ENCODE results near the genes PCDHB5, PCDHGA1, PCDHGB1, PCDHGB5 and PCDHGB7.

DNA sequence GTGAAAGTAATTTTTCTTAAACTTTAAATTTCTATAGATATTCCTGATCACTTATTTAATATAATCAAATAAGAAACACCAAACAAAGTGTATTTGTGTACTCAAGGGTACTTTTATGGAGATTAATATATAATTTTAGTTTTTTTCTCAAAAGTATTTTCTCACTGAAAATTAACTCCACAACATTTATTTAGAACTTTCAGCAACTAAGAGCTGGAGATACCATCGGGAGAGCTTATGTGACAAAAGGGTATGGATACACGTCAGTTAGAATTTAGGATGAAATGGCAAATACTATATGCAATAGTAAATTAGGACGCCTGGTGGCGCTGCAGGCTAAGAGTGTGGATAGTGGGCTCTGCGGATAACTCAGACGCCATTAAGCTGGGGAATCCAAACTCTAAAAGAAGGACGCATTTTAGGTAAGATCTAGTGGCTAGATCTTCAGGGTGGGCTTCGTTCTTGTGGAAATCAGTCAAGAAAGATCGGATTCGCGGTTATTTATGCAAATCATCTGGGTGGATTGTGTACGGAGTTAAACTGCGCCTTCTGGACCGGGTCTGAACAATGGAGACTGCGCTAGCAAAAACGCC, at the start of gene PCDHB5:
Gene PCDHB5, plus strand, starts transcription at position 339 of the 593 bp plus-strand sequence.
- PRO-cap: no peak

- PRO-cap: no peak
These were observed 745 bp downstream of the PCDHB5 start for GRCh38 chr5:141135461-141136440.

DNA sequence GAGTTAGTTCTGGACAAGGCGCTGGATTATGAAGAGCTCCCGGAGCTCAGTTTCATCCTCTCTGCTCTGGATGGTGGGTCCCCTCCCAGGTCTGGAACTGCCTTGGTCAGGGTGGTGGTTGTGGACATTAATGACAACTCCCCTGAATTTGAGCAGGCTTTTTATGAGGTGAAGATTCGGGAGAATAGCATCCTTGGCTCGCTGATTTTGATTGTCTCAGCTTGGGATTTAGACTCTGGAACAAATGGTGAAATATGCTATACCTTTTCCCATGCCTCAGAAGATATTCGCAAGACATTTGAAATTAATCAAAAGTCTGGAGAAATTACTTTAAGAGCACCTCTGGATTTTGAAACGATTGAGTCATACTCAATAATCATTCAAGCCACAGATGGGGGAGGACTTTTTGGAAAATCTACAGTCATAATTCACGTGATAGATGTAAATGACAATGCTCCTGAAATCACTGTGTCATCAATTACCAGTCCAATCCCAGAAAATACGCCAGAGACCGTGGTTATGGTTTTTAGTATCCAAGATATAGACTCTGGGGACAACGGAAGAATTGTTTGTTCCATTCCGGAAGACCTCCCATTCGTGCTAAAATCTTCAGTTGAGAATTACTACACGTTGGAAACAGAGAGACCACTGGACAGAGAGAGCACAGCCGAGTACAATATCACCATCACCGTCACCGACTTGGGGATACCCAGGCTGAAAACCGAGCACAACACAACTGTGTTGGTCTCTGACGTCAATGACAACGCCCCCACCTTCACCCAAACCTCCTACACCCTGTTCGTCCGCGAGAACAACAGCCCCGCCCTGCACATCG, 1.1 kb downstream of the PCDHB11 start:
- PRO-cap: no peak

GRCh38 chr5:141330185-141330805, at the start of gene PCDHGA1:
Gene PCDHGA1, plus strand, starts transcription at chr5:141330514.
- PRO-cap: no peak

- PRO-cap: no peak
These were observed 430 bp downstream of the PCDHGA2 start for GRCh38 chr5:141339090-141339289.

- PRO-cap: no peak
These were observed at the start of gene PCDHGB1 for GRCh38 chr5:141349797-141350594. Gene PCDHGB1, plus strand, starts transcription at chr5:141350099.

GRCh38 chr5:141370465-141370664, 323 bp downstream of the PCDHGB3 start:
- PRO-cap: no peak

GRCh38 chr5:141397548-141398067, at the start of gene PCDHGB5:
Gene PCDHGB5, plus strand, starts transcription at chr5:141397947.
- PRO-cap: no peak

GRCh38 chr5:141417509-141418479, at the start of gene PCDHGB7:
Gene PCDHGB7, plus strand, starts transcription at chr5:141417677.
- PRO-cap: no peak

DNA sequence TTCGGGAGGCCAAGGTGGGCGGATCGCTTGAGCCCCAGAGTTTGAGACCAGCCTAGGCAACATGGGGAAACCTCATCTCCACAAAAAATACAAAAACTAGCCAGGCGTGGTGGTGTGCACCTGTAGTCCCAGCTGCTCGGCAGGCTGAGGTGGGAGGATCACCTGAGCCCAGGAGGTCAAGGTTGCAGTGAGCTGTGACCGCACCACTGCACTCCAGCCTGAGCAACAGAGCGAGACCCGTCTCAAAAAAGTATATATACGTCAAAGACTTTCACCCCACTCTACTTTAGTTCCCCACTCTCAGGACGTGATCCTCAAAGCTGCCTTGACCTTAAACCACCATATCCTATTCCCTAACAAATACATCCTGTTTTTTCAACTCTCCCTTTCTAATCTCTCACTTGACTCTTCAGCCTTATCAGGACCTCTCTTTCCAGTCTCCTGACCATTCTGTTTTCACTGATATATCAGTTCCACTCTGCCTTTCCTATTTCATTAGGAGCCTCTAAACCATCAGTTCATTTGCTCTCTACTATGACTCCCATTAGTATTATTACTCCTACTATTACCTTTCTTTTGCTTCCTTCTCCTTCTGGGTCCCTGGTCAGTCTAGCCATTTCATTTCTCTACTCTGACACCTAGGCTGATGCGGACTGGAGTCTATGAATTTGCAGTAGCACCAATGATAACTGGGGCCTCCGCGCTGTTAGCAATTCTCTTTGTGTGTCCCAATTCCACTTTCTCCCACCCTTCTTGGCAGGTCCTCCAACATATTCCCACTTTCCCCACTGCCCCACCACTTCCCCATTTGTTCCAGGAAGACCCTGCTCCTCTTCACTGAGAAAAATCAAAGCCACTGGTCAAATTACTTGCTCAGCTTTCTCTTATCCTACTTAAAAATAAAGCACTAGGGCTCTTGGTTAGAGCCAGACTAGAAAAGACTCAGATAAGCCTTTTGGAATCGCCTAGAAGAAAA, 41.2 kb downstream of the PCDHGC5 start:
- PRO-cap: no peak

GRCh38 chr5:141564511-141565000, 54.2 kb downstream of the DIAPH1 start:
- PRO-cap: no peak

DNA sequence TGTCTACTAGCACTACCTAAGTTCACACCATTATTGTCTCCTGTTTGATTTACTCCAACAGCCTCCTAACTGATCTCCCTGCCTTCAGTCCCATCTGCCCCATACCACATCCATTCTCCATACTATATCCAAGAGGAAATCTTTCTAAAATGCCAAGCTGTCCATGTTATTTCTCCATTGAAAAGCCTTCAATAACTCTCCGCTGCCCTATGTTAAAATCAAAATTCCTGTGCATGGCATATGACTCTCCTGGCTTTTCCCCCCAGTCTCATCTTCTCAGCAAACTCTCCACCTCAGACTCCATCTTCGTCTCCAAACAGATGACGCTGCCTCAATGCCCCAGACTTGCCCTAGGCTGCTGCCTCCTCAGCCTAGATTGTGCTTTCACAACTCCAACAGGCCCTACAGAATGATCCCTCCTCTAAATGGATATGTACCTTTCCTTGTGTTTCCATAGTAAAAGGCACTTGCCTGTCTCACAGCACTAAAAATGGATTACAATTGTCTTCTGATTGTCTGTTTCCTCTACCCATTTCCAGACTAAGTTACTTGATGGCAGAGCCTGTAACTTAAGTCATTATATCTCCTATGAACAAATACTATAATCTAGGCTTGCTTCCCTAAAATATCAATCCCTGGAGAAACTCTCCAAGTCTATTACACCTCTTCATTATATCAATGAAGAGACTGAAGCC, 27.8 kb downstream of the DIAPH1 start:
- PRO-cap: no peak

GRCh38 chr5:141805533-141806393, 72.4 kb downstream of the PCDH1 start:
- PRO-cap: no peak

DNA sequence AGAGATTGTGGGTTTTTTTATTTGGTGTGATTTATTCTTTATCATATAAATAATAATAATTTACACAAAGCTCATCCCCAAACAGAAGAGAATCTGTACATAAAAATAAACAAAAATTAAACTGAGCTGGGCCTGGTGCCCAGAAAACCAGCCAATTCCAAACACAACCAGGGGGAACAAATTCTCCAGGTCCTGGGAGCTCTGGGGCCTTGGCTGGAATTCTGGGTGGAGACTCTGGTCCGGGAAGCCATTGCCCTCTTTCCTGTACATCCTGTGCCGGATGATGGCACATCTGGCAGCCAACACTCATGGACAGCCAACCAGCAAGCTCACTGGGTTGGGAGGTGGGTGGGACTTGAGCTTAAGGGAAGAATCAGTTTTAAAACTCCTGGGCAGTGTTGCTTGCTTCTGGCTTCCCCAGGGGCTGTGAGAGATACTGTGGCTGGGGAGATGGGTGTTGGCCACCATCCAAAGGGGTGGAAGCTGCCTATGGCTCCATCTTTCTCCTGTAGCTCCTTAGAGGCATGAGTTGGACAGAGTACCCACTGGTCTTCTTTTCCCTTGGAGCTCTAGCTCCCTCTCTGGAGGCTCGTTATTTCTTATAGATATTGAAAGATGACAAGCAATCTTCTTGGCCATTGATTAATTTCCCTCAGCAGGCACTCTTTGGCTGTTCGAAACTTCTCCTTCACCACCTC, 56.0 kb downstream of the PCDH1 start:
- PRO-cap: no peak

DNA sequence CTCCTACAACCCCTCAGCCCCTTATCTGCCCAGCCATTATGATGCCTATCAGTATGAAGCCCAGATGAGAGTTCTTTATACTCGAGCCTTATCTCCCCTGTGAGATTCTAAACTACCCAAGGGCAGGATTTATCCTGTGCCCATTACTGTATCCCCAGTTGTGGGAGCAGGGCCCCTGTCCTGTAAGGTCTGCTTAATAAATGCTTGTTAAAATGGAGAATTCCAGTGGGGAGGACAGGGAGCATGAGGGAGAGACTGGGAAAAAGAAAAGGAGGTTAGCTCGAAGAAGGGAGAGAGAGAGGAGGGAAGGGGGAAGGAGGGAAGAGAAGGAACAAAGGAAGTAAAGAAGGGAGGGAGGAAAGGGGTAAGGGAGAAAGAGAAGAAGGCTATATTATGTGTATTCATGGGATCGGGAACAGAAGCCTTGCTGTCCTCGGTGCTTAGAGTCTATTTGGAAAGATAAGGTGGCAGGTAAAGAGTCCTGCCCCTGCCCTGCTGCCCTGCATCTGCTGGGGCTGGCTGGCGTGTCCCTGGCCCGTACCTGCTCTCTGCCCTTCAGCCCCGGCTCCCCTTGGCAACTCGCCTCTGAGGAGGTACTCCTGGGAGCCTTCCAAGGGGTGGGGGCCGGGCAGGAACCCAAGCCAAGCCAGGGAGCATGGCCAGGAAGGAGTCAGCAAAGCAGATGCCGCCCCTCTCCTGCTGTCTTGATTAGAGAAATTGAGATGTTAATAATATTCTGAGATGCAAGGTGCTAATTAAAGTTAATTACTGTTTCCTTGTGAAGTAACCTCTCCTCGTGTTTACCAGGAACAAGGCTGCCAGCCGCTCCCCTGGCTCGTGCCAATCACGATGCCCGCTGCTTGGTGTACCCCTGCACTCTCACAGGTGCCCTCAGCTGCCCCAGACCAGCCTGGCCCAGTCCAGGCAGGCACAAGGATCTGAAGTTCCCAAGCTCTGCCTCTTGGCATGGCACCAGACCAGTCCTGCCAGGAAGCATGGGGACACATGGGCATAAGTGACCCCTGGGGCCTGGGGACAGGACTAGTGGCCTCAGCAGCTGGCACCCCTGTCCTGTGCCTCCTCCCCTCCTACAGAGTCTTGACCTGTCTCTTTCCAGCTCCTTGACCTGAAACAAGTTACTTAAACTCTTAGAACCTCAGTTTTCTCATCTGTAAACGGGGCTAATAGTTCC, 36.7 kb downstream of the PCDH1 start:
- PRO-cap: no peak

DNA sequence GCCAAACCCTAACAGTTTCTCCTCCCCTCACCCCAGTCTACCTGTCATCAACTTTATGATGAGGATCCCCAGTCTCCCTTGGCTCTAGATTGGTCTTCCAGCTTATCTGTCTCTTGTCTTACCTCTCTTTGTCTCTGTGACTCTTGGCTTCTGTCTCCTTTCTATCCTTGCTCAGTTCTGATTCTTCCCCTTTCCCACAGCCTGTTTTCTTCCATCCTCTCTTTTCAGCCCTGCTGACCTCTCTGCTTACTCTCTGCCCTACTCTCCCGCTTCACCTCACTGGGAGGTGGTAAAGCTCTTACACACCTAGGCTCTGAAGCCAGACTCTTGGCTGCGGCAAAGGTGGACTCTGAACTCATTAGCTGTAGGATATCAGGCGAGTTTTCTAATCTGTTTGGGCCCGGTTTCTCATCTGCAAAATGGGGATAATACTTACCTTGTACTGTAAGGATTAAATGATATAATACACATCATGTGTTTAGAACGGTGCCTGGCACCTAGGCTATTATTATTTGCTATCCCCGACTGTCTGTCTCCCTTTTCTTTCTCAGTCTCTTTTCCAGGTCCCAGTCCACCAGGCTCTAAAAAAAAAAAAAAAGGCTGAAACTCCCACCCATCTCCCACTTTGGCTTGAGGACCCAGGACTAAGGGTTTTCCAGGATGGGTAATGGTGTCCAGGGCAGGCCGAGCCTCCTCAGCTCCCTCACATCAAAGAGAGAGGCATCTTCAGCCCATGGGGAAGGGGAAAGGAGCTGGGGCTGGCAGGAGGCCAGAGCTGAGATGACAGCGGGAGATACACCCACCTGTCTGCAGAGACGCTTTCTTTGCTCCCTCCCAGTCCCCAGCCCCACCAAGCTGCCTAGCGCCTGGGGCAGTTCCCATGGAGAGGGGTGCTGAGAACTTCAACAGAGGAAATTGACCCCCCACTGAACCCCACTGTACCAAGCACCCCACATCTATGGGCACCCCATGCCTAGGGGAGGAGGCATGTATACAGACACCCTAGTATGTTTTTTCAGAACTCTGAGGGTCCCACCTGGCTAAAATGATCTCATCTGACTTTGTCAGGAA, 10.8 kb downstream of the PCDH1 start:
- PRO-cap: no peak

- PRO-cap: no peak
These were observed 5.9 kb upstream of the DELE1 start for GRCh38 chr5:141917796-141918204.

DNA sequence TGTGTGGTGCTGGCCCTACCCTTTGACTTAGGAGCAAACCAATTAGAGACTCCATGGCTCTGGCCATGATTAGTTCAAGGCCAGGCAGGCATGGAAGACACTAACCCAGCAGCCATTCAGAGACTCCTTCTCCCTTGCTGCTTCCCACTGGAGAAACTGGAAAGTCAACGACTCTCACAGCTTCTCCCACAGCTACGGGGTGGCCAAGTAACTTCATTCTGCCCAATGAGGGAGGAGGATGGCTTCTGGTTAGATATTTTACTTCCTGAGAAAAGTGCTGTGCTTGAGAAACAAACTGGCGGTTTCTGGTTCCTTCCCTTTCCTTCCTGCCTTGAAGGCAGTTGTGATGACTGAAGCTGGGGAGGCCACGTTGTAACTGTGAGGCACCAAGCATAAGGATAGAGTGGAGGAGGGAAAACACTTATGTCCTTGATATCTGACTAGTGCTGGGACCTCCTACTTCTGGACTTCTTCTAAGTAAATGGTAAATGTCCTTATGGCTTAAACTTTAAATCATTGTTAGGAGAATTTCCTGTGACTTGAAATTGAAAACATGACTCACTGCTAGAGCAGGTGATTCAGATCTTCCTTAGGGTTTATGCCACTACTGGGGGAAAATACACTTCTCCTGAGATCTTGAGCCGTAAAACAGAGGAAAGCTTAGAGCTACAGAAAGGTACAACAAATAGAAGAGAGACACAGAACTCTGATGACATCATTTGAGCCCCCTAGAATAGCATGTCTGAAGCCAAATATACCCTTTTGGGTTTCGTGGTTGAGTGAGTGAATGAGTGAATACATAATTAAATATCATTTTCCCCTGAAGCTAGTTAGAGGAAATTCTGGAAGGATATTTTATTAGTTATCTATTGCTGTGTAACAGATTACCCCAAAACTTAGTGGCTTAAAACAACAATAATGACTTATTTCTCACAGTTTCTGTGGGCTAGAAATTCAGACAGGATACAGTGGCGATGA, 3.2 kb upstream of the GNPDA1 start:
- PRO-cap: no peak

DNA sequence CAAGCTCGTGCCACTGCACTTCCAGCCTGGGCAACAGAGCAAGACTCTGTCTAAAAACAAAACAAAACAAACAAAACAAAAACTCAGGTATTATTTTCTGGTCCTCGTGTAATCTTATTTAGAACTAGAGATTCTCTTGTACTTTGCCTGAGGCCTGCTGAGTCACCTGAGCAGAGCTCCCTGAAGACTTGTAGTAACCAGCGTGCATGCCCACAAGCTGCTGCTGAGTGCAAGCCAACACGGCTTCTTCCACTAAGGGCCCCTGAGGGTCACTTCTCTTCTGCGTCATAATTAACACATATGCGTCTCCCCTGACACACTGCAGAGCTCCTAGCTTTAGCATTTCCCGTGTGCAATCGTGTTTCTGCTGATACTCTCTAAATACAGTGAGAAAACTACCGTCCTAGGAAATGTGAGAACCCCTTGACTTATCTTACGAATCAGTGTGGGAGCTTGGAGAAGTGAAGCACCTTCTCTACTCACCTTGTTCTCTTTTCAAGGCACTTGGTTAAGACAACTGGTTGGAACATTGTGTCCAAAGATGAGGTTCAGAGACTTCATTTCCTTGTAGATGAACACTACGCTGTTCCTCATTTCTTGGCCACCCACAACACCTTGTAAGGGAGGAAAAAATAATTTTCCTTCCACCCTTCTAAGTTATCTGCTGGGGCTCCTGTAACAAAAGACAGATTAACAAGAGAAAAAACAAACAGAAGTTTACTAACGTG, 10.8 kb upstream of the NDFIP1 start:
- PRO-cap: no peak

GRCh38 chr5:142104475-142105016, 4.0 kb upstream of the NDFIP1 start:
- PRO-cap: no peak

All from osteocyte (in vitro differentiated cells).